K562 (cell line): ENCODE results near the gene METTL4.

DNA sequence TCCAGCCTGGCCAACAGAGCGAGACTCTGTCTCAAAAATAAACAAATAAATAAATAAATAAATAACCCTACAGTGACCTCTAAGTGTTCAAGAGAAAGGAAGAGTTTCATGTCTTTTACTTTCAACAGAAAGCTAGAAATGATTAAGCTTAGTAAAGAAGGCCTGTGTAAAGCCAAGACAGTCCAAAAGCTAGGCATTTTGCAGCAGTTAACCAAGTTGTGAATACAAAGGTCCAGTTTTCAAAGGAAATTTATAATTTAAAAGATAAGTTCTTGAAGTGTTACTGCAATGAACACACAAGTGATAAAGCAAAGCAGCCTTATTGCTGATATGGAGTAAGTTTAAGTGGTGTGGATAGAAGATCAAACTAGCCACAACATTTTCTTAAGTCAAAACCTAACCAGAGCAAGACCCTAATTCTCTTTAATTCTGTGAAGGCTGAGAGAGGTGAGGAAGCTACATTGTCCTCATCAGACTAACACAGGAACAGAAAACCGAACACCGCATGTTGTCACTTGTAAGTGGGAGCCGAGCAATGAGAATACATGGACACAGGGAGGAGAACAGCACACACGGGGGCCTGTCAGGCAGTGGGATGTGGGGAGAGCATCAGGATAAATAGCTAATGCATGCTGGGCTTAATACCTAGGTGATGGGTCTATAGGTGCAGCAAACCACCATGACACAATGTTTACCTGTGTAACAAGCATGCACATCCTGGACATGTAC lies 12.1 kb downstream of the USP14 start:
- RAMPAGE, long total RNA: no peak
- RRBS: no CpG with 5 or more reads among the region's 5 CpGs
PRO-cap:
- standard: no peak
- CoPRO, capped RNA only, 2 experiments: no peak in any of the 2 experiments
- CoPRO, capped and uncapped RNA, 2 experiments: no peak in any of the 2 experiments
- CoPRO, uncapped RNA only, 2 experiments: peak in 2 of 2 experiments; most common plus-strand start position 255 of the sequence (in 1)
CAGE:
- cytosol, long polyA plus RNA: no peak
- long polyA plus RNA: no peak
- nucleolus, long total RNA: no peak
- nucleus, long polyA plus RNA: no peak

DNA sequence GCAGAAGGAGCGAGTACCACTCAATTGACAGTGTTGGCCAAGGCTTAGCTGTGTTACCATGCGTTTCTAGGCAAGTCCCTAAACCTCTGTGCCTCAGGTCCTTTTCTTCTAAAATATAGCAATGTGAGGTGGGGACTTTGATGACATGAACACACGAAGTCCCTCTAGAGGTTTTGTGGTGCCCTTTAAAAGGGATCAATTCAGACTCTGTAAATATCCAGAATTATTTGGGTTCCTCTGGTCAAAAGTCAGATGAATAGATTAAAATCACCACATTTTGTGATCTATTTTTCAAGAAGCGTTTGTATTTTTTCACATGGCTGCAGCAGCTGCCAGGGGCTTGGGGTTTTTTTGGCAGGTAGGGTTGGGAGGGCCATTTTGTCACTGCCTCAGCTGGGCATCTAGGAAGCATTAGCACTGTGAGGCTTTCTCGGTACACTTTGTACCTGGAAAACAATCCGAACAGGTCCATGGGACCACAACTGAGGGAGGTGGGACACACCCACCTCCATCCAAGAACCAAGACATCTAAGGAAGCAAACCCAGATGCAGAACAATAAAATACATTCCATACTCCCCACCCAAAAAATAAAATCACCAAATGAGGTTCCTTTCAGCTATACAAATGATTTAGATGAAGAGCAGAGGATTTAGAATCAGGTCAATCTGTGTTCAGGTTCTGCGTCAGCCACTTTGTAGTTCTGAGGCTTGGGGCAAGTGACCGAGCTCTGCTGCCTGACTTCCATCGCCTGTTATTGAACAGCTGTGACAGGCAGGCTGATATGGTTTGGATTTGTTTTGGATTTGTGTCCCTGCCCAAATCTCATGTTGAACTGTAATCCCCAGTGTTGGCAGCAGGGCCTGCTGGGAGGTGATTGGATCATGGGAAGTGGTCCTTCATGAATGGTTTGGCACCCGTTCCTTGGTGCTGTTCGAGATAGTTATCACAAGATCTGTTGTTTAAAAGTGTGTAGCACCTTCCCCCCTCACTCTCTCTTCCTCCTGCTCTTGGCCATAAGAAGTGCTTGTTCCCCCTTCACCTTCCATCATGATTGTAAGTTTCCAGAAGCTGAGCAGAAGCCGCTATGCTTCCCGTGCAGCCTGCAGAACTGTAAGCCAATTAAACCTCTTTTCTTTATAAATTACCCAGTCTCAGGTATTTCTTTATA lies 18.4 kb downstream of the TYMS start:
- RAMPAGE, long total RNA: no peak
- RRBS: no CpG with 5 or more reads among the region's 13 CpGs
PRO-cap:
- standard: no peak
- CoPRO, capped RNA only, 2 experiments: no peak in any of the 2 experiments
- CoPRO, capped and uncapped RNA, 2 experiments: no peak in any of the 2 experiments
- CoPRO, uncapped RNA only, 2 experiments: peak in 2 of 2 experiments; most common plus-strand start position 376 of the sequence (in 1); most common minus-strand start position 225 of the sequence (in 1)
CAGE:
- cytosol, long polyA plus RNA: no peak
- long polyA plus RNA: no peak
- nucleolus, long total RNA: no peak
- nucleus, long polyA plus RNA: no peak

DNA sequence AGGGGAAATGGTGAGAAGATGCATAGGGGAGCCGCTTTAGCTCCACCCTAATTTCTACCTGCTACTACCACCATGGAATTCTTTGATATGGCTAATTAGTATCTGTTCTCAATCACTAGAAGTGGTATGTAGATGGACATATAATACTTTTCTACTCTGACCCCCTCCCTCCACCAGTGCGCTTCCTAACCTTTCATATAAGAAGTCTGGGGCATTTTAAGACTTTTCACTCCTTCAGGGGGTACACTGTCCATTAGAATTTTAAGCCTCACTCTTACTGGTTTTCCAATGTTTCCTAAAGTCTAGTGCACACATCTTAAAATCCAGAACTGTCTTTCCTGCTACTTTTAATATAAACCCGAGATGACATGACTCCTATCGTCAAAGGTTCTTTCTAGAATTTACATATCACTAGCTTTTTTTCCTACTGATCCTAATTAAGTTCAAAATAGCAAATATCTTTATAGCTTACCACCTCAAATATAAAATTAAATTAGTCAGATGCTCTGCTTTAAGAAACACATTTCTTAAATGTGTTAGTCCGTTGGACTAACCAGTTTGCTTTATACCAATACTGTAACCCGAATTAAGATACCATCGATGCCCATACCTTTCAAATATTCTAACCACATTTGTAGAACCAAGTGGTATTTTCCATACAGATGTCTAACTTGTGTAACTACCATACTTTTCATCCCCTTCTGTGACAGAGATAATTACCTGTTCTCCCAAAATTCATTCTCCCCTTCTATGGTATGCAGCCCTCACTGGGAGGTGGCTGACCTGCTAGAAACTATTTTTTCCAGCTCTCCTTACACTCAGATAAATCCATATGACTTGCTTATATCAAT lies 13.3 kb downstream of the YES1 start:
- RAMPAGE, long total RNA: no peak
- RRBS: no CpG with 5 or more reads among the region's 7 CpGs
PRO-cap:
- standard: no peak
- CoPRO, capped RNA only, 2 experiments: no peak in any of the 2 experiments
- CoPRO, capped and uncapped RNA, 2 experiments: peak in 2 of 2 experiments; most common minus-strand start position 529 of the sequence (in 1)
- CoPRO, uncapped RNA only, 2 experiments: peak in 2 of 2 experiments; most common minus-strand start position 439 of the sequence (in 1)
CAGE:
- cytosol, long polyA plus RNA: no peak
- long polyA plus RNA: no peak
- nucleolus, long total RNA: no peak
- nucleus, long polyA plus RNA: no peak

DNA sequence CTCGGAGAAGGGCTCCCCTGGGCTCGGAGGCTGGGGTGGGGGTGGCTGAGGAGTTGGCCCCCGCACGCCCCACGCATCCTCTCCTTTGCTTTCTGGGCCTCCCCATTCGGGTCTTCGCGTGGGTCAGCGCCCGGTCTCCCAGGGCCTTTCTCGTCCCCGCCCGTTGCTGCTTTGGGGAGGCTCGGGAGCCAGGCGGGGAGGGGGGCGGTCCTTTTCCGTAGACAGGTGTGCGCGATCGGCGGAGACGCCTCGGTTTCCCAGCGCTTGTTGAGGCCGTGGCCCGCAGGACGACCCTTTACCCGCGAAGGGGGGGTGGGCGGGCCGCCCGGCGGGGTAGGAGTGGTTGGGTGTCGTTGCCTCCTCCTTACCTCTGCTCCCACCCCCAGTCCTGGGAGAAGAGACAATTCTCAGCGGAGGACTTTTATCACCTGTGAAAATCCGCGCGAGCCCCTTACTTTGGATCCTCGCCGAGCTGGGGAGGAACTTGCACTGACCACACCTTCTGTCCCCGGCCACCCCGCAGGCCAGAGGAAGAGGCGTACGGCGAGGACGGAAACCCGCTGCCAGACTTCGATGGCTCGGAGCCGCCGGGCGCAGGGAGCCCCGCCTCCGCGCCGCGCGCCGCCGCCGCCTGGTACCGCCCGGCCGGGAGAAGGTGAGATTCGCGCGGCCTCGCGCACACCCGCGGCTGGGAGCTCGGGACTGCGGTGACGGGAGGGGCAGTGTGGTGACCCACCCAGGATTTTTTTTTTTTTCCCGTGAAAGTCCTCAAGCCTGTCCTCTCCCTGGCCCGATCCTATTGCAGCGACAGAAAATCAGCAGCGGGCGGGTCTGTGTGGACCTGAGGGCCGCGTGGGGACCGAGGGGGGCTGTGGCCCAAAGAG lies 2.7 kb downstream of the ADCYAP1 start:
- RAMPAGE, long total RNA: no peak
- RRBS: 60% methylated on average over 21 of the region's 82 CpGs
PRO-cap:
- standard: no peak
- CoPRO, capped RNA only, 2 experiments: no peak in any of the 2 experiments
- CoPRO, capped and uncapped RNA, 2 experiments: no peak in any of the 2 experiments
- CoPRO, uncapped RNA only, 2 experiments: no peak in any of the 2 experiments
CAGE:
- cytosol, long polyA plus RNA: no peak
- long polyA plus RNA: no peak
- nucleolus, long total RNA: no peak
- nucleus, long polyA plus RNA: no peak

- RAMPAGE, long total RNA: start-site peak on the minus strand at chr18:2571421-2571507, 251 and 210 reads in 2 replicates; start-site peak on the plus strand at chr18:2571541-2571611, 806 and 1,009 reads in 2 replicates
- RRBS: no CpG with 5 or more reads among the region's 57 CpGs
PRO-cap:
- standard: bidirectional peak, plus-strand start at chr18:2571050, minus-strand start at chr18:2570995; bidirectional peak, plus-strand start at chr18:2571563, minus-strand start at chr18:2571503
- CoPRO, capped RNA only, 2 experiments: peak in 2 of 2 experiments; most common plus-strand start chr18:2571563 (in 2); most common minus-strand start chr18:2570995 (in 2)
- CoPRO, capped and uncapped RNA, 2 experiments: peak in 2 of 2 experiments; most common plus-strand start chr18:2571563 (in 2); most common minus-strand start chr18:2570995 (in 2)
- CoPRO, uncapped RNA only, 2 experiments: peak in 2 of 2 experiments; most common plus-strand start chr18:2571034 (in 1); most common minus-strand start chr18:2570967 (in 1)
CAGE:
- cytosol, long polyA plus RNA: start-site peak on the plus strand at chr18:2571523-2571601, 1,123 and 865 reads in 2 replicates
- long polyA plus RNA: start-site peak on the plus strand at chr18:2571561-2571601, 914 and 1,035 reads in 2 replicates
- nucleolus, long total RNA: no peak
- nucleus, long polyA plus RNA: start-site peak on the plus strand at chr18:2571561-2571601, 652 and 1,252 reads in 2 replicates
Measured at GRCh38 chr18:2570653-2571774, at the start of gene METTL4. METTL4 (minus strand) TSS chr18:2571505.

DNA sequence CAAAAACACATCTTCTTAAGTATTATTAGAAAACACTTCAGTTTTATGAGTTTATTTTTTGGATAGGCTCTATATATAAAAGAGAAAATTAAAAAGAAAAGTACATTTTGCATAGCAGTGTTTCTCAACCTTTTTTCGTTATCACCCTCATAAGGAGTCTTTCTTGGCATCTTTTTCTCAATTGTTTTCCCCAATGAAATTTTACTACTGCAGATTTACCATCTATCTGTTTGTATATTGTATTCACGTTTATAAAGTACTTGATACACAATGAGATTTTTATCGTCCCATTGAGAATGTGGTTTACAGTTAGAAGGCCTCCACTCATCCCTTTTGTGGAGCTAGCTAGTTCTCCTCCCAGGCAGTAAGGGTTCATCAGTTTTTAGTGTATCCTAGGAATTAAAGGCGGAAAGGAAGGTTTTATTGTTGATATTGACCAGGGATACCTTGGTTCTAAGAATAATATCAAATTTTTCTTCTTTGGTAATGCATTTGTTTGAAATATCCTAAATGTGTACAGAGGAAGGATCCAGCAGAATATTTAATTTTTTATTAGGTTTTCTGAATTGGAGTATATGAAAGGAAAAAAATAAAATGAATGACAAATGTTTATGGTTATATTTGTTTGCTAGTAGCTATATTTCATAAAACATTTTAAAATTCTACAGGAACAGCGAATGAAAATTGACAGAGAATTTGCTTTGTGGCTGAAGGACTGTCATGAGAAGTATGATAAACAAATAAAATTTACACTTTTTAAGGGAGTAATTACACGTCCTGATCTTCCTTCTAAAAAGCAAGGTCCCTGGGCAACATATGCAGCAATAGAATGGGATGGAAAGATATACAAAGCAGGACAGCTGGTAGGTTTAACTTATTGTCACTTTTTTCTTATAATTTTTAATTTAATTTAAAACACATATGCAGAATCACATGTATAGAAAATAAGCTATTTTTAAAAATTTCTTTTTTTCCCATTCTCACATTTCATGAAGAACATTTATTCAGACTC lies 47.8 kb downstream of the SMCHD1 start:
- RAMPAGE, long total RNA: no peak
- RRBS: no CpG with 5 or more reads among the region's 6 CpGs
PRO-cap:
- standard: no peak
- CoPRO, capped RNA only, 2 experiments: no peak in any of the 2 experiments
- CoPRO, capped and uncapped RNA, 2 experiments: no peak in any of the 2 experiments
- CoPRO, uncapped RNA only, 2 experiments: peak in 2 of 2 experiments; most common plus-strand start position 592 of the sequence (in 1)
CAGE:
- cytosol, long polyA plus RNA: no peak
- long polyA plus RNA: no peak
- nucleolus, long total RNA: no peak
- nucleus, long polyA plus RNA: no peak

DNA sequence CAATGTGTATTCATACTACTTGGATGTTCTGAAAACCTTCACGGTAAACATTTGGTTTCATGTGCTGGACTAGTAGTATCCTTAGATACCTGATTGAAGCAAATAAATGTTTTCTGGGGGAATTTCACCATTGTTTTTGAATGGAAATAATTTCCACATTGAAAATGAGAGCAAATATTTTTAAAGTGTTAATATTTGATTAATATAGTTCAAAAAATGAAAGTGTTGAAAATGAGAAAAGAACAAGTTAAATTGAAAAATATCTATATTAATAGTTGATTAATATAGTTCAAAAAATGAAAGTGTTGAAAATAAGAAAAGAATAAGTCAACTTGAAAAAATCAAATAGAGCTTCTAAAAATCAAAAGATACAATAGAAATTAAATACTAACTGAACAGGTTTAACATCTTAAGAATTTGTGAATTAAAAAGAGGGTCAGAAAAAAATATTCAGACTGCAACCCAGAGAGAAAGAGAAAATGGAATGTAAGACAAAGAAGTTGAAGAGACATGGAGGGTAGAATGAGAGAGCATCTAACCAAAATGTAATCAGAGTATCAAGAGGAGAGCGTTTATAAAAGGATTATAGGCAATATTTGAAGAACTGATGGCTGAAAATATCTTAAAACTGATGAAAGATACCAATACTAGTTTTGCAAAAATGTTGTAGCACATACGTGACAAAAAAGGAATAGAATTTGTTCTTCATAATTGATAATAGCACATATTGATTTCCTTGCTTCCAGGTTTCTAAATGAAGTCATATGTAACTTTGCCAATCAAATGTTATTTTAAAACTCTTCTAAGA lies 65.3 kb upstream of the EMILIN2 start:
- RAMPAGE, long total RNA: no peak
- RRBS: no CpG with 5 or more reads among the region's 3 CpGs
PRO-cap:
- standard: no peak
- CoPRO, capped RNA only, 2 experiments: no peak in any of the 2 experiments
- CoPRO, capped and uncapped RNA, 2 experiments: no peak in any of the 2 experiments
- CoPRO, uncapped RNA only, 2 experiments: no peak in any of the 2 experiments
CAGE:
- cytosol, long polyA plus RNA: no peak
- long polyA plus RNA: no peak
- nucleolus, long total RNA: no peak
- nucleus, long polyA plus RNA: no peak

GRCh38 chr18:2795810-2796234 lies 51.0 kb upstream of the EMILIN2 start:
- RAMPAGE, long total RNA: no peak
- RRBS: no CpG with 5 or more reads among the region's 4 CpGs
PRO-cap:
- standard: no peak
- CoPRO, capped RNA only, 2 experiments: no peak in any of the 2 experiments
- CoPRO, capped and uncapped RNA, 2 experiments: no peak in any of the 2 experiments
- CoPRO, uncapped RNA only, 2 experiments: peak in 1 of 2 experiments; most common plus-strand start chr18:2795911 (in 1)
CAGE:
- cytosol, long polyA plus RNA: no peak
- long polyA plus RNA: no peak
- nucleolus, long total RNA: no peak
- nucleus, long polyA plus RNA: no peak

- RAMPAGE, long total RNA: no peak
- RRBS: no CpG with 5 or more reads among the region's 28 CpGs
PRO-cap:
- standard: no peak
- CoPRO, capped RNA only, 2 experiments: no peak in any of the 2 experiments
- CoPRO, capped and uncapped RNA, 2 experiments: no peak in any of the 2 experiments
- CoPRO, uncapped RNA only, 2 experiments: no peak in any of the 2 experiments
CAGE:
- cytosol, long polyA plus RNA: no peak
- long polyA plus RNA: no peak
- nucleolus, long total RNA: no peak
- nucleus, long polyA plus RNA: no peak
Measured at GRCh38 chr18:2855310-2856360, 8.8 kb downstream of the EMILIN2 start.

DNA sequence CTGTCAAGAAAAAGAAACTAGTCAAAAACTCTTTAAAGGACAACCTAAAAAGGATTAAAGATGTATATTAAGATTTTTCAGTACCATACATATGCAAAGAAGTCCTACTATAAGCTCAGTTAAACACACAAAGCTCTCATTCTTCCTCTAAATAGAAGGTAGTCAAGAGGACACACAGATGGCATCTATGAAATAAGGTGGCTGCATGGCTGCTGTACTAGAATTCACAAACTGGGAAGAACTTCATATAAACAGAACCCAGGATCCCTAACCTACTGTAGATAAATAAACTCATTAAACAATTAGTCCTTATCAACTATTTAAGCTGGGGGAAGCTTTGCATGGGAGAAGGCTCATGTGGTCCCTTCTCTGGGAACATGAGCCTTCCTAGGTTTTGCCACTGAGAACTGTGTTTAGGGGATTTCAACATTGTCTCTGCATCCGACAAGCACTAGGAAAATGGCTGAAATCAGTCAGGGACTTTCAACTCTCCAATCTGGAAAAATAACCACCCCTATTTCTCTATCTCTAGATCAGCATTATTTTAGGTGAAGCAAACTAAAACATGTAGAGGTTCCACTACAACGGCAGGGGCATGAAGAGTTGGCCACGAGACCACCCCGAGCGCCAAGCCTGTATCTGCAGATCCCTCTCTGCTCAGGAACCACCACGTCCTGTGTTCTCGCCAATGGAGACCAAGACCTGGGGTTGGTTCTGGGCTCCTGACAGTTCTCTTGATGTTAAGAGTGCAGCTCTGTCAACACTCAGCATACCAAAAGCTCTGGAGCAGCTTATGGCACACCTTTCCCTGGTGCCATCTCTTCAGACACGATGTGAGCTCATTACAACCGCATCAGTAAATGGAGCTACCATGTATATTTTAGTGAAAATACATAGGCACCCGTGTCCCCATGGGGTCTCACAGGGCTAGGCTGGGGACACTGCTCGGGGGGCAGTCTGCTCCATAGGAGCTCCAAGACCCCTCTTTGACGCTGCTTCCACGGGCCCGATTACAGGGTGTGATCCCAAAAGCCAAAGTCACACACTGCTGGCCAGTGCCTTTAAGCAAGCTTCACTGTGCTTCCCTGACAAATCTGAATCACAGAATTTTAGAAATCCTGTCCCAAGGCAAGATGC lies 71.8 kb downstream of the EMILIN2 start:
- RAMPAGE, long total RNA: no peak
- RRBS: no CpG with 5 or more reads among the region's 14 CpGs
PRO-cap:
- standard: no peak
- CoPRO, capped RNA only, 2 experiments: no peak in any of the 2 experiments
- CoPRO, capped and uncapped RNA, 2 experiments: no peak in any of the 2 experiments
- CoPRO, uncapped RNA only, 2 experiments: peak in 2 of 2 experiments; most common plus-strand start position 425 of the sequence (in 1); most common minus-strand start position 339 of the sequence (in 1)
CAGE:
- cytosol, long polyA plus RNA: no peak
- long polyA plus RNA: no peak
- nucleolus, long total RNA: no peak
- nucleus, long polyA plus RNA: no peak

GRCh38 chr18:2939143-2939873 lies 73.6 kb downstream of the LPIN2 start:
- RAMPAGE, long total RNA: no peak
- RRBS: no CpG with 5 or more reads among the region's 8 CpGs
PRO-cap:
- standard: no peak
- CoPRO, capped RNA only, 2 experiments: no peak in any of the 2 experiments
- CoPRO, capped and uncapped RNA, 2 experiments: no peak in any of the 2 experiments
- CoPRO, uncapped RNA only, 2 experiments: no peak in any of the 2 experiments
CAGE:
- cytosol, long polyA plus RNA: no peak
- long polyA plus RNA: no peak
- nucleolus, long total RNA: no peak
- nucleus, long polyA plus RNA: no peak

GRCh38 chr18:2947695-2948008 lies 65.3 kb downstream of the LPIN2 start:
- RAMPAGE, long total RNA: no peak
- RRBS: no CpG with 5 or more reads among the region's 8 CpGs
PRO-cap:
- standard: no peak
- CoPRO, capped RNA only, 2 experiments: no peak in any of the 2 experiments
- CoPRO, capped and uncapped RNA, 2 experiments: no peak in any of the 2 experiments
- CoPRO, uncapped RNA only, 2 experiments: no peak in any of the 2 experiments
CAGE:
- cytosol, long polyA plus RNA: no peak
- long polyA plus RNA: no peak
- nucleolus, long total RNA: no peak
- nucleus, long polyA plus RNA: no peak

GRCh38 chr18:2981082-2981946 lies 31.6 kb downstream of the LPIN2 start:
- RAMPAGE, long total RNA: no peak
- RRBS: no CpG with 5 or more reads among the region's 6 CpGs
PRO-cap:
- standard: no peak
- CoPRO, capped RNA only, 2 experiments: no peak in any of the 2 experiments
- CoPRO, capped and uncapped RNA, 2 experiments: no peak in any of the 2 experiments
- CoPRO, uncapped RNA only, 2 experiments: no peak in any of the 2 experiments
CAGE:
- cytosol, long polyA plus RNA: no peak
- long polyA plus RNA: no peak
- nucleolus, long total RNA: no peak
- nucleus, long polyA plus RNA: no peak

DNA sequence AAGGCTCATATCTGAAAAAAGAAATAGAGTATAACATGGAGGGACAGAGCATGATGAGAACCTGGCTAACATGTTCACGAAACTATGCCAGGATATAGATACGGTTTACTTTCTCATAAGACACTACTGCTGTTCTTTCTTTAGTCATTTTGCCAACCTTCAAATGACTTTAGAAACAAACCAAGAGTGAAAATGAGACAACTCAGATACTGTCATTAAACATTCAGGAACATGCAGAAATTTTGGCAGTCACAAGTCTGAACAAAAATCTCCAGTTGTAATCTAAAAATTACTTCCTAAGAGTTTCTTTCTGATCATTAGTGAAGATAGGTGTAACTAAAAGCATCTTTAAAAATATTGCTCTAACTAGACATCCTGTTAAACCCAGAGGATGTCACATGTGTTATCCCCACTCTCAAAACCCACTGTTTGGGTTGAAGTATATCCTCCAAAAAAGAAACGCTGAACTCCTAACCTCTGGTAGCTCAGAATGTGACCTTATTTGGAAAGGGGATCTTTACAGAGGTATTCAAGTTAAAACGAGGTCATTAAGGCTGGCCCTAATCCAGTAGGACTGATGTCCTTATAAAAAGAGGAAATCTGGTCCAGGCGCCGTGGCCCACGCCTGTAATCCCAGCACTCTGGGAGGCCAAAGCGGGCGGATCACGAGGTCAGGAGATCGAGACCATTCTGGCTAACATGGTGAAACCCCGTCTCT lies 14.1 kb downstream of the LPIN2 start:
- RAMPAGE, long total RNA: no peak
- RRBS: no CpG with 5 or more reads among the region's 12 CpGs
PRO-cap:
- standard: no peak
- CoPRO, capped RNA only, 2 experiments: no peak in any of the 2 experiments
- CoPRO, capped and uncapped RNA, 2 experiments: no peak in any of the 2 experiments
- CoPRO, uncapped RNA only, 2 experiments: no peak in any of the 2 experiments
CAGE:
- cytosol, long polyA plus RNA: no peak
- long polyA plus RNA: no peak
- nucleolus, long total RNA: no peak
- nucleus, long polyA plus RNA: no peak

GRCh38 chr18:3027316-3028208 lies 14.6 kb upstream of the LPIN2 start:
- RAMPAGE, long total RNA: no peak
- RRBS: no CpG with 5 or more reads among the region's 15 CpGs
PRO-cap:
- standard: no peak
- CoPRO, capped RNA only, 2 experiments: no peak in any of the 2 experiments
- CoPRO, capped and uncapped RNA, 2 experiments: no peak in any of the 2 experiments
- CoPRO, uncapped RNA only, 2 experiments: no peak in any of the 2 experiments
CAGE:
- cytosol, long polyA plus RNA: no peak
- long polyA plus RNA: no peak
- nucleolus, long total RNA: no peak
- nucleus, long polyA plus RNA: no peak

DNA sequence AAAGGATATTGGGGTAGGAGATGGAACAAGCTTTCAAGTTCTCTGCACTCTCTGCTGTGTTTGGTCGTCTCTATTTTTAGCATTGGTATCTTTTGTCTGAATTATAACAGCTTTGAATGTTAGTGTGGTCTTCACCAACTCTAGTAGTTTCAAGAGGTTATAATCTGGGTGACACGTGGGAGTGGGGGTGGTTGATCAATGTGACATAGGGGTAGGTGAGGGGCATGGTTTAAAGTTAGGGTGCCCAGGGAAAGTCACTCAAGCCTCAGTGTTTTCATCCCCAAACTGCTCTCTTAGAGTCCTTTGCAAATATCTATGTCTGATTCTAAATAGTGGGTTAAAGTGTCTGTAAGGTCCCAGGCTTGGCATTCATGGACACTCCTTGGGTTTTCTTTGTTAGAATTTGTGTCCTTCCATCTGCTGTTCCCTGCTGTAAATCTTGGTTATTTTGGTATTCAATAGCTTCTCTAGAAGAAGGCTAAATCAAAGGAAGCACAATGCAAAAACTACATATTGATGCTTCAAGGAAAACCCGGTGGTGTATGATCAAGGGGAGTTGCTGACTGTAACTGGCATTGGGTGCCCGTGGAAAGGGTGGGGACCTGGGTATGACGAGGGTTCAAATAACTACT lies 9.5 kb downstream of the MYOM1 start:
- RAMPAGE, long total RNA: no peak
- RRBS: no CpG with 5 or more reads among the region's 5 CpGs
PRO-cap:
- standard: no peak
- CoPRO, capped RNA only, 2 experiments: no peak in any of the 2 experiments
- CoPRO, capped and uncapped RNA, 2 experiments: no peak in any of the 2 experiments
- CoPRO, uncapped RNA only, 2 experiments: no peak in any of the 2 experiments
CAGE:
- cytosol, long polyA plus RNA: no peak
- long polyA plus RNA: no peak
- nucleolus, long total RNA: no peak
- nucleus, long polyA plus RNA: no peak